LNCaP clone FGC (cell line): ENCODE measurements around the genes OR52H1, TRIM22, OR52N4, OR52E8, OR52B2, SMPD1, OR10A2 and PPFIBP2.

DNA sequence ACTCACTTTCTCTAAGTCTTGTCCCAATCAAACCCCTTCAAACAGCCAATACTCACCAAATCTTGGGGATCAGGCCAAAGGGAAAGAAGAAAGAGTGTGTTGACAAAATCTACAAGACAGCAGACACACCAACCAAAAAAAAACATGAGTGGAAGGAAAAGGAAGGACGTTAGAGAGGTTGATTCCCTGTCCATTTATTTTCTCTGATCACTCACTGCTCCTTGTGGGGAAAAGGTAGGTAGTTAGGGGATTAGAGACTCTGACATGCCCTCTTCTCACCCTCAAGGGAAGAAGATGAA lies at the start of gene OR52H1:
OR52H1 (minus strand) TSS at position 145 of the 299 bp plus-strand sequence.
- RRBS, 2 experiments = no CpG with 5 or more reads among the region's 1 CpG

- RRBS, 2 experiments = no CpG with 5 or more reads among the region's 1 CpG
Observed at GRCh38 chr11:5621057-5621639, 3.7 kb upstream of the TRIM34 start.

DNA sequence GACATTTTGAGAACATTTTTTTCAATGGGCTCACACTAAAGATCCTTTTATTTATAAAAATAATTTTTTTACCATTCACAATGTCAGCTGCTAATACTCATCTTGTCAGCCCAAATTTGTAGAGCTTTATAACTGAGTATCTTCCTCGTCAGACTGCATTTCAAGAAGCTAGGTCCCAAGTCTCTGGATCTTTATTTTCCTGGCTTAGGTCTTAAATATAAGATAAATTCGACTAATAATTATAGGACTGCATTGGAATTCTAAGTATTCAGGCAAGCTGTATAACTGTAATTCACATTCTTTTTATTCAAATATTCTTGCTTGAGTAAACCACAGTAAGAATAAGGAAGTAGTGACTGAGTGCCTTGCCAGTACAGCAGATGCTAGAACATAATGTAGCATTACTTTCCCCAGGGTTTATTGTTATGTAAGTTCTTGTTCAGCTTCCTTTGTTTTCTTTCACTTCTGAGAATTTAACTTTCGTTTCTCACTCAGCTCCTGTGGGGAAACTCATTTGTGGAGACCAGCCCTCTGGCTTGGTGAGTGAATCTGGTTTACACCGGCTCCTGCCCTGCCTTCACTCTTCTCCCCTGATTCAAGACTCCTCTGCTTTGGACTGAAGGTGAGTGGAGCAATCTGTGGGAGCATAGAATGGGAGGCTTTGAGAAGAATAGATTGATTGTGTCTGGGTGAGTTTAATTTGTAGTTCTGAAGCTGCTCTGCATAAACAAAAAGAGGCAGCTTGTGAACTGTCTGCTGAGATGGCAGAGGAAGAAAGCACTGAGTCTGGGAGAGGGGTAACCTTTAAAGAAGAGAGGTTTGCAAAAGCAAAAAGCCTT lies at the start of gene TRIM22:
TRIM22 (plus strand) TSS at position 513 of the 839 bp plus-strand sequence.
- RRBS, 2 experiments = no CpG with 5 or more reads among the region's 4 CpGs

DNA sequence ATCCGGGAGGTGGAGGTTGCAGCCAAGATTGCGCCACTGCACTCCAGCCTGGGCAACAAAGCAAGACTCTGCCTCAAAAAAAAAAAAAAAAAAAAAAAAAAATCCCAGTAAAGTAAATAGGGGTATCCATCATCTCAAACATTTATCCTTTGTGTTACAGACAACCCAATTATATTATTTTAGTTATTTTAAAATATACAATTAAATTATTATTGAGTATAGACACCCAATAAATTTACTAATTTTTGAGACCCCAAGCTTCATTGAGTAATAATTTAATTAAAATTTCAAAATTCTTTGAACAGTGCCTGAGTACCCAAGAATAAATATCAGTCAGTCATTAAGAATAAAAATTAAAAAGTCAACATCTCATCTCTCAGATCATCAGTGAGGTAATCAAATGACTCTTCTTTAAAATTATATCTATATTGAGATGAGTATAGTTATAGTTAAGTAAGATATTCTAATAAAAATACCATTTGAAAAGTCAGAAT lies at the start of gene OR52N4:
OR52N4 (plus strand) TSS at position 330 of the 494 bp plus-strand sequence.
- RRBS, 2 experiments = no CpG with 5 or more reads among the region's 2 CpGs

DNA sequence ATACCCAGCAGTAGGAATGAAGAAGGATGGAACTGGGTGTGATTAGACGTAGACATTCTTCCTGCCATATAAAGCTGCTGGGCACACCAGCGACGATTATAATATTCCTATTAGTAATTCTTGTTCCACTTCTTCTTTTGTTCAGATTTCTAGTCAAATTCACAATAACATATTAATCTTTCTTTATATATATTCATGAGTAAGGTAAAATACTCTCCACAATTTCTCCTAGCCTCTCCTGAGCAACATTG lies at the start of gene OR52E8:
OR52E8 (minus strand) TSS at position 56 of the 251 bp plus-strand sequence.
- RRBS, 2 experiments = no CpG with 5 or more reads among the region's 3 CpGs

GRCh38 chr11:6170233-6170506 lies at the start of gene OR52B2:
Gene OR52B2, minus strand, starts transcription at chr11:6170326.
- RRBS, 2 experiments = no CpG with 5 or more reads among the region's 1 CpG

DNA sequence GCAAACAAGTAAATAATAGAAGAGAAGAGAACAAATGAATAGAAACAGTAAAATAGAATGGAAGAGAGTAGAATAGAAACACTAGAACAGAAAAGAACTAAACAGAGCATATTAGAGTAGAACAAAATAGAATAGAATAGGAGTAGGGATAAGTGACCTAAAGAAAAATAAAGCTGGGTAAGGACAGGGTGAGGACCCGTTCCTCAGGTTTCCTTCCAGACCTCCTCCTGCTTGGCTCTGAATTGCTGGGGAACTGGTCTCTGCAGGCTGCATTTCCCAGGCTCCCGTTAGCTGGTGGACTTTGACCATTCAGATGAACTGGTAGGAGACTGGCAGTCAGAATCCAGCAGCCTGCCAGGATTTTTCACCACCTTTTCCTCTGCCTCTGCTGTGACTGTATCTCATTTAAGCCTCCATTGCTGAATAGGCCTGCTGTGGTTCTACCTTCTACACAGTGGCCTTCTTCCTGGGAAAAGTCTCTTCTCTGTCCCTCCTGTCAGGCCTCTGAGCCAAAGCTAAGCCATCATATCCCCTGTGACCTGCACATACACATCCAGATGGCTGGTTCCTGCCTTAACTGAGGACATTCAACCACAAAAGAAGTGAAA lies 24.6 kb upstream of the SMPD1 start:
- RRBS, 2 experiments = no CpG with 5 or more reads among the region's 2 CpGs

GRCh38 chr11:6389743-6391121 lies at the start of gene SMPD1:
Gene SMPD1, plus strand, starts transcription at chr11:6390474.
- RRBS, 2 experiments = 1 to 3% methylated on average over 22 to 32 of the region's 80 CpGs

DNA sequence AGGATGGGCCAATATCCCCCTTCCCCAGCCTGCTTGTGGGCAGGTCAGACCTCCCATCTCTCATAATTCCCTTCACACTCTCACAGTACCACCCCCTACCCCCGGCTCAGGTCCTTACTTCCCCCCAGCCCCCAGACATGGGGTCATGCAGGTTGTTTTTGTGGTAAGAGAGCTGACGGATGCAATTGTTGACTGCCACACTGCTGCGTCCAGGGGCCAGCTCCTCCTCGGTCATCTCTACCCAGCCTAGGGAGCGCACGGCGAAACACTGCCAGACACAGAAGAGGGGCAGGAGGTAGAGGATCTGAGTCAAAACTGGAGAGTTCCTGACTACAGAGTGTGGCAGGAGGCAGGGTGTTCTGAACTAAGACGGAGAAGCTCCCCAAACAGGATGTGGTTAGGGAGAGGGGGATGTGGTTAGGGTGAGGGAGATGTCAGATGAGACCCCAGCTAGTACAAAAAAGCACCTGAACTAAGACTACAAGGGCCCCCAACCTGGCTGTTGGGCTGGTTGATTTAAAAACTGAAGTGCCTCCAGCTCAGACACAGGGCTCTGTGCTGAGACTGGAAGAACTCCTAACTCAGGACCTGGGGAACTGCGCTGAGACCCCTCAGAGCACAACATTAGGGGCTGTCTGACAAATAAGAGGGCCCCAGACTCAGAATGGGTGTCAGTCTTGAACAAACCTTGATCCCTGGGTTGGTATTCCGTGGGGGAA lies 12.3 kb downstream of the SMPD1 start:
- RRBS, 2 experiments = no CpG with 5 or more reads among the region's 10 CpGs

DNA sequence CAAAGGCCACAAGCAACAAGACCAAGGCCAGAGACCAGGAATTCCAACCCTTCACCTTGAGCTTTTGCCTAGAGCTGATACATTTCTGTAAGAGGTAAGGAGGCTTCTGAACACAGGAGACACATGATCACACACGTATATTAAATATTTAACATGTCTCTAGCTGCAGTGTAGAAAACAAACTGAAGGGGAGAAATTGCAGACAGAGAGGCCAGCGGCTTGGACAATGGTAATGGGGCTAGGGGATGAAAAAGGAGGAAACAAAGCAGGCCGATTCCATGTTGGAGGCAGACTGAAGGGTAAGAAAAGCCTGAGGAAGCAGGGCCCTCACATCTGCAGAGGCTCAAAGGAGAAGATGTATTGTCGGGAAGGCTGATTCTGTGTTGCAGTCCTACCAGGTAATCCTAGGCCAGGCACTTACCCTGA lies 937 bp downstream of the RRP8 start:
- RRBS, 2 experiments = no CpG with 5 or more reads among the region's 4 CpGs

DNA sequence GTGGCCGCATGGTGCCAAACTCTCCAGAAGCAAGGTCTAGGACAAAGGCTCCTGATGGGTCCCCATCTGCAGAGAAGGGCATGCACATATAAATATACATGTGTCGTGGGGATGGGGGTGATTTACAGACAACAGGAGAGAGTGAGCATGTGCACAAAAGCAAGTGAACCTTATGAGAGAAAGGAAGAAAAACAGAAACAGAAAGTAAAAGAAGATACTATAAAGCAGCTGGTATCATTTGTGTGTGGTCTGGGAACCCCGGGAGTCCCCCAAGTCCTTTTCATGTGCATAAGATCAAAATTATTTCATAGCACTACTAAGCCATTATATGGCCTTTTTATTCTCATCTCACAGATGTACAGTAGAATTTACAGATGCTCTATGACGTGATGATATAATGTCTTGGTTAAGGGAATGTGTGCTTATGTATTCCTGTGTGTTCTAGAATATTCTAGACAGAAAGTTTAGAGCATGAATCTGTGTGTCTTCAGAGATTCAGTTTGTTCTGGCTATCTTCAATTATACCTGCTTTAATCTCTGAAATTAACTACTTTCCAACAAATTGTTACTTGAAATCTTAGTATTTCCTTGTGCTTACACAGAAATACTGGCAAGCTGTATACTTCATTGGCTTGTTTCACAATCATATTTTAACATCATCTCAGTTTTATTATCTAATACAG lies 8.5 kb upstream of the TPP1 start:
- RRBS, 2 experiments = no CpG with 5 or more reads among the region's 4 CpGs

- RRBS, 2 experiments = no CpG with 5 or more reads among the region's 9 CpGs
Observed at GRCh38 chr11:6690743-6691227, 7.6 kb upstream of the MRPL17 start.

- RRBS, 2 experiments = no CpG with 5 or more reads among the region's 1 CpG
Observed at GRCh38 chr11:6862907-6863351, at the start of gene OR10A2. Gene OR10A2, plus strand, starts transcription at chr11:6863057.

DNA sequence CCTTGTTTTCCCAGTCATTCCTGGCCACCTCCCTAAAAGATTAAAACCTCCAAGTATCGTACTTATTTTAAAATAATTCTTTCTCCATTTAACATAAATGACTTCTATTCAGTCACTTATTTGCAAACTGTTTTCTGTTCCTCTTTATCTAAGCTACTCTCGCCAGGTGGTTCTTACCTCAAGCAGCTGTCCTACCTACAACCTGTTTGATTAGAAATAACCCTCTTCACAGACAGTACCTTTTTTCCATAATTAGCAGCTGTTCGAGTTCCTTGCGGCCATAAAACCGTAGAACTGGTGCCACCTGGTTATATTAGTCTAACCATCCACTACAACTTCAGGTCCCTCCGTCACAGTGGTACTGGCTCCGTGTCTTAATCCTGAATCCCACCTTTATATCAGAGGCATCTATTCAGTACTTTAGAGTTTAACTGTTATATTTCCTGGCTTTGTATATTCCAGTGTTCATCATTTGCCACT lies 1.0 kb downstream of the ZNF215 start:
- RRBS, 2 experiments = no CpG with 5 or more reads among the region's 7 CpGs

DNA sequence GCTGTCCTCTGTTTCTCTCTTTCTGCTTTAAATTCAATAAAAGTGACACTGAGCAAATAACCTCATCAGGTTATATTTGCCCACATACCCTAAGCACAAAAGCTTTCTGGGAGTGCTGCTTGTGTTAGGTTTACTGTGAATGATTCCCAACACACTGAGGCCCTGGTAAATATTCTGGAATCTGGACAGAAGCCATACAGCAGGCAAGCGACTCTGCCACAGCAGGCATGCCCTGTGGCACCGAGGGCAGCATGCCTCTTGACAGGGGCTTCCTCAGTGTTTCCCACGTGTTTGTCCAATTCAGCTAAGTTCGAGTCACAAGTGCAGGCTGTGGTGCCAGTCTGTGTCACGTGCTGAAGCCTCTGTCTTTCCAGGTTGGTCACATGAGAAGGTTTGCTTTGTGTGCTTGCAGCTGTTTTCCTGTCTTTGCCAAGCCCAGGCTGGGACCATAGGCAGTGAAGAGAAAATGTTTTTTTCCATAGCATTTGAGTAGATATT lies 2.5 kb upstream of the PPFIBP2 start:
- RRBS, 2 experiments = no CpG with 5 or more reads among the region's 5 CpGs

DNA sequence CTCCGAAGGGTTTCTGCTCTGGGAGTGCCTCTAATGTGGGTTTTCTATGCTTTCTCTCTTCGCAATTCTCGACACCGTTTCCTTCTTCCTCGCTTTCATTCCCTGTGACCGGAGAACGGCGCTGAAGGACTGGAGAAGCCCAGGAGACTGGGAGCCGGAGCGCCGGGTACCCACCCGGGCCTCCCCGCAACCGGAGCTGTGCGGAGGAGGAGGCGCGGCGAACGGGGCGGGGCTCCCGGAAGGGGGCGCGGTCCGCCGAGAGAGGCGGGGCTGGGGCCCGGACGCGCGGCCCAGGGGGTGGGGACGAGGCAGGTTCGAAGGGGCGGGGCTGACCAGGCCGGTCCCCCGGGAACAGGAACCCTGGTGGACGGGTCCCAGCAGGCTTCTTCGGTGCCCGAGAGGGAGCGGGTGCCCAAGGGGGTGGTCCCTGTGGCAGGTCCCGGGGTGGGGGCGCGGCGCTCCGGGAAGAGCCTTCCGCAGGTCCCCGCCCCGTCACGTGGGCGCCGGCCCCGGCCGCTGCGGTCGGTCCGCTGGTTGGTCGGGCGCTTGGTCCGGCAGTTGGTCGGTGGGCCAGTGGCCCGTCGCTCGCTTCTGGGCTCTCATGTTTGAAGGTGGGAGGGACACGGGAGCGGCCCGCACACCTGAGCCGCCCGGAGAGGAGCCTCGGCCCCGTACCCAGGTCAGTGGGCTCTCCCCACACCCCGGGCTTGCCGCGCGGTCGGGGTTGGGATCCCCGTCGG lies at the start of gene PPFIBP2:
PPFIBP2 (plus strand) TSS at position 557 of the 740 bp plus-strand sequence.
- RRBS, 2 experiments = 1% methylated on average over 59 of the region's 76 CpGs

DNA sequence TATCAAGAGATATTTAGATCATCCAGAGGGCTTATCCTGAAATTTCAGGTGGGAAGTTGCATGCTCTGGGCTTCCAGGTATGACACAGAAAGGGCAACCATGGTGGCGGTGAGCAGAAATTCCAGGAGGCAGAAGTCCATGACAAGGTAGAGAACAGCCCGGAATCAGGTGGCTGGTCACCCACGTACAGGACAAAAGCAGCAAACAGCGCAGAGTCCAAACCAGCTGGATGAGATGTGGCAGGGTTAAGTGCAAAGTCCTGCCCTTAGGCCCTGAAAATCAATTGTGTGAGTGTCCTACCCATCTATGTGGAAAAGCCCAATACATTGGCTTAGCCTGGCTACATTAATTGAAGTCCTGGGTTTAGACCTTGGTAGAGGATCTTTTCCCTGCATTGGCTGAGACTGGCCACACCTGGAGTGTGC lies 11.6 kb downstream of the PPFIBP2 start:
- RRBS, 2 experiments = no CpG with 5 or more reads among the region's 4 CpGs

DNA sequence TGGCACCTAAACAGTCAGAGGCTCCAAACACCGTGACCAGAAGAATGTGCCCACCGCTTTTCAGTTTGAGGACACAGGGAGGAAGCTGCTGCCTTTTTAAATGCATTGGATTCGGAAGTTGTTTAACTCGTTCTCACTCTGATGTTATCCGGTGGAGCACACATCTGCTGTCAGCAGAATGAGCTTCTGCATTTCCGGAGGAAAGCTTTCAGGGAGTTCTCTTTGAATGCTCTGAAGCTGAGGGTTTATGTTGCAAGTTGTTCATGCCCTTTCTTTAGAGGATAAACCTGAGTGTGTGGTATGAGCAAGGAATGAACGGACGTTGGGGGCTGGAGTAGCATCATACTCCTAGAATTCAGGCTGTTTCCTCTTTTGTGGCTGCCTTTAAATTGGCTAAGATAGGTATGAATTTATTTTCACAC lies 64.1 kb downstream of the PPFIBP2 start:
- RRBS, 2 experiments = no CpG with 5 or more reads among the region's 8 CpGs

DNA sequence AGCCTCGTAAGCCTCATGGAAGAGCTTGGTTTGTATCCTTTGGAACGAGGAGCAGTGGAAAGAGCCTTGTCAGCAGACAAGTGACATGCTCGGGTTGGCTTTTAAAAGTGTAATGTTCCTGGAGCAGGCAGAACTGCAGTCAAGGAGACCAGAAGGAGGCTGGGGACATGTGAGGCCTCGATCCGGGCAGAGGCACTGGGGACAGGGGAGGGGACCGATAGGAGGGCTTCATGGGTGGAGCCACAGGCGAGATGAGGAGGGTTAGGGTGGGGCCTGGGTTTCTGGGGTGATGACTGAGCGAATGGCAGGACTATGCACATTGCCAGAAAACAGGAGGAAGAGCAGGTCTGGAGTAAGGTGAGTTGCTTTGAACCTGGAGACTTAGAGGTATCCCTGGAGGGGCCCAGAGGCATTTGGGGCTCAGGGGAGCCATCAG lies 21.3 kb upstream of the TUB start:
- RRBS, 2 experiments = no CpG with 5 or more reads among the region's 8 CpGs